Measurements from ENCODE around the genes MEST and COPG2.

GRCh38 chr7:130491588-130492825, at the start of gene MEST:
MEST (plus strand) TSS chr7:130492085.
- RAMPAGE, long total RNA = no peak
- RRBS = 21% methylated on average over 29 of the region's 94 CpGs

- RAMPAGE, long total RNA = no peak
- RRBS = no CpG with 5 or more reads among the region's 6 CpGs
Measured at GRCh38 chr7:130542914-130544297, 51.5 kb downstream of the MEST start.

GRCh38 chr7:130577024-130577498, 85.2 kb downstream of the MEST start:
- RAMPAGE, long total RNA = no peak
- RRBS = no CpG with 5 or more reads among the region's 21 CpGs

GRCh38 chr7:130668058-130669282, at the start of gene COPG2:
COPG2 (minus strand) TSS chr7:130668748.
- RAMPAGE, long total RNA = start-site peak on the minus strand at chr7:130668709-130668737, 608 and 762 reads in 2 replicates
- RRBS = 3% methylated on average over 48 of the region's 123 CpGs

- RAMPAGE, long total RNA = no peak
- RRBS = no CpG with 5 or more reads among the region's 7 CpGs
Measured at GRCh38 chr7:130872977-130873692, 139.1 kb upstream of the KLF14 start.

- RAMPAGE, long total RNA = no peak
- RRBS = no CpG with 5 or more reads among the region's 4 CpGs
Measured at GRCh38 chr7:130876614-130876998, 142.6 kb upstream of the KLF14 start.

GRCh38 chr7:130877226-130877816, 143.3 kb upstream of the KLF14 start:
- RAMPAGE, long total RNA = no peak
- RRBS = no CpG with 5 or more reads among the region's 4 CpGs

- RAMPAGE, long total RNA = no peak
- RRBS = no CpG with 5 or more reads among the region's 9 CpGs
Measured at GRCh38 chr7:130884252-130884816, 150.3 kb upstream of the KLF14 start.

DNA sequence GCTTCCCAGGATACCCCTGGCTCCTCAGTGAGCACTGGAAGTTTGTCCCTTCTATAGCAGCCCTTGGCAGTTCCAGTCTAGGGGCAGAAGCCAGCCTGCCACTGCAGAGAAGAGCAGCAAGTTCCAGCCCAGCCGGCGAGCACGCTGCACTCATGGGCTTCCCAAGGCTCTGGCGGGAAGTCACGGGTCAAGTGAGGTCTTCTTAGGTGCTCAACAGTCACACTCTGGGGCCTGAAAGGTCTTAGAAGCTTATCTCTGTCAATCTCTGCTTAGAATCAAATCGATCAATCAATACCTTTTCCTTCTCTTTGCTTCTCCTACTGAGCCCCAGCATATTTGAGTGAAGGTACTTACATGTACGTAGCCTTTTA, 152.4 kb upstream of the KLF14 start:
- RAMPAGE, long total RNA = no peak
- RRBS = no CpG with 5 or more reads among the region's 7 CpGs

DNA sequence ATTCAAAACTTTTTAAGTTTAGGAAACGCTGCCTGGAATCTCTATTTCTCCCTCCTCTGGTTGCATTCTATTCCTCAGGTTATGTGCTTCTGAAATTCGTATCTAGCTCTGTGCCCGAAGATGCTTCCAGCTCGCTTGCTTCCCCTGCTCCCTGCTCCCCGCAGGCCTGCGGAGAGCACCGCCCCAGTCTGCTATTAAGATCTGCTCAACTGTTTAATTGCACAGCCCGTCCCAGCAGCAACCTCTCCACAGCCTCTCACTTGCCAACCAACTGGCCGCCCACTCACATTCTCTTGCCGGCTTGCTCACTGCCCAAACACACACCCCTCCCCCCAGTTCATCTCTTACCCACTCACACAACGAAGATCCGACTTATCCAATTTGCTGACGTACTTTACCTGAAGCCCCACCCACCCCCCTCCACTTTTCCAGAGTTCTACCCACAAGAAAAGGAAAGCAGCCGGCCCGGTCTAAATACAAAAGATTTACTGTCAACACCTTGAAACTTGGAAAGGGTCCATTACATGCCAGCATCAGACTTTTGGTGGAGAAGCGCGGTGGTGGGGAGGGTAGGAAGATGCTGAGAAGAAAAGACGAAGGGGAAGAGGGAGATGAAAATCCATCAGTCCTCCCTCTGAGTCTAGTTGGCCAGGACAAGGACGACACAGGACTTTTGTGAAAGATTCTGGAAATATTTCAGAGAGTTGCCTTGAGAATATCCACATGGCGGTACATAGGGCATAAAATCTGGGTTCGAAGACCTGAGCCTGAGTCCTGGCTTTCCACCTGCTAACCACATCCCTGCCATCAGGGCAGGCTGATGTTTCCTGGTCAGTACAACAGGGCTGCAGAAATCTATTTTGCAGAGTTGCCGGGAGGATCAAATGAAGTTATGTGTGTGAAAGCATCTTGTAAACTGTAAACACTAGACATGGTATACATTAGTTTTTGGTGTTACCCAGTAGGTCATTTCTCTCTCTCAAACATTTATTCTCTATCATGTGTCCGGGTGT, 167.5 kb upstream of the KLF14 start:
- RAMPAGE, long total RNA = no peak
- RRBS = 17% methylated on average over 1 of the region's 23 CpGs

- RAMPAGE, long total RNA = no peak
- RRBS = no CpG with 5 or more reads among the region's 8 CpGs
Measured at GRCh38 chr7:130909994-130910647, 176.1 kb upstream of the KLF14 start.

DNA sequence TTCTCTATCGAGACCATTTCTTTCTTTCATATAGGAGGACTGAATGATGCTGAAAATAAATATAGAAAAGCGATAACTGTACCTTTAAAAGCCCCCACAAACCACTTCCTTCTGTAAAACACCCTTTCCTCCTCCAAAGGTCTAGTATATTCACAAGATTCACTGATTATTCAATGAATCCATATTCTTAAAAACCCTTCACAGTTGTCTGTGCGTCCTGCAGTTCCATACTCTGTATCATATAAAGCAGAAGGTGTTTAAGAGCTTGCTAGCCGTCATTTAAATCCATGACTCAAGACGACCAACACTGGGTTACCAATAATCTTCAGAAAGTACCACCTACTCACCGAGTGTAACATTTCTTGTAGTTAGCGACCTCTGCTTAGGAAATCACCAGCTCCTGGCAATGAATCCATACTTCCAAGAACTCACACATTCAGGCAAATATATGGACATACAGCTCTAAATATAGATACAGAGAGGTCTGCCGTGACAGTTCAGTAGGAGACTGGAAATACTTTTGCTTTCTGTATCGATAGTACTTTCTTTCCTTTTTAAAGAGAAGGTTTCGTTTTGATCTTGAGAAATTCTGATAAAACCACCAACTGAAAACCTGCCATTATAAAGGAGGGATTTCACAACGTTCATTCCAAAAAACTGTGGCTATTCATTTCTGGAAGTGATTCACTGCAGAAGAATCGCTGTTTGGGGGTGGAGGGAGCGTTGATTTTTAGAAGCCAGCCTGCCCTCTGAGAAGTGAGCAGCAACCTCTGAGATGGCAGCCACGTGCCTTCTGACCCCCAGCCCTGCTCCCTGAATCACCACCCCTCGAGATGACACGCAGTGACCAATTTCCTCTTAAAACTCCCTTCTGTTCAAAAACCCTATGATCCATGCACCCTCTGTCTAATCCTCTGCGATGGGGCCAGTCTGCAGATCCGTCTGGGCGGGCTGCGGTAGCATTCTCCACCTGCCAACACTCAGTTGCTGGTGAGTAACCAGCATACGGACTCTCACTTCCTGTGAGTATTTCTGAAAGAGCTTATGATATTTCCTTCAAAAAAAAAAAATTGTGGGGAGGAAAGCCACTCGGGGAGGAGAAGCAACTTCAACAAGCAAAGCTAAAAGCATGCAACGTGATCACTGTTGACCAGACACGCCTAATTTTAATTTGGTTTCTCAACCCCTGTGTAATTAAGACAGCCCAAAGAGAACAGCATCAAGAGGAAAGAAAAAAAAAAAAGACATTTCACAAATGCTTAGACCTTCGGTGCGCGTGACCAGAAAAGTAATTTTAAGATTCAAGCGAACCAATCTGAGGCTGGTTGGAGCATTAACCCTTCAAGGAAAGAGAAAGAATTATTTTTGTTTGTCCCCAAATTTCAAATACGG, 179.1 kb upstream of the KLF14 start:
- RAMPAGE, long total RNA = no peak
- RRBS = no CpG with 5 or more reads among the region's 29 CpGs

DNA sequence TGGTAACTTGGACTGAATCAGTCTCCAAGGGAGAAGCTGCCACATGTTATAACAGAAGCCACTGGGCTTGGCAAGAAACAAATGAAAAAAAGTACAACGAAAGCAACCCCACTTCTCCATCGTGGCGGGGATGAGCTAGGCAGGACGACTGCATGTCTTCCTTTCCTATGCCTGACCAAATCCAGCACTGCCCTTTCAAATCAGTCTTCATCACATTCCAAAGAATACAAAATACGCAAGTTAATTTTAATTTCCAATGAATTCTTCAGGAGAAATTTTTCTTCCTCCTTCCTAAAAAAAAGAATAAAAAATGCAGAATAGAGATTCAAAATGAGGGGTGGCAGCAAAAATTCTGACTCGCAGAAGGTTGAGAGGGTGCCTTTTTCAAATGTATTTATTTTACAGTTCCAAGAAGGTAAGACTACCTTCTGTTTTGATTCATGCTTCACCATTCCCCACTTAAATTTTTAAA, 196.8 kb upstream of the KLF14 start:
- RAMPAGE, long total RNA = no peak
- RRBS = no CpG with 5 or more reads among the region's 6 CpGs

DNA sequence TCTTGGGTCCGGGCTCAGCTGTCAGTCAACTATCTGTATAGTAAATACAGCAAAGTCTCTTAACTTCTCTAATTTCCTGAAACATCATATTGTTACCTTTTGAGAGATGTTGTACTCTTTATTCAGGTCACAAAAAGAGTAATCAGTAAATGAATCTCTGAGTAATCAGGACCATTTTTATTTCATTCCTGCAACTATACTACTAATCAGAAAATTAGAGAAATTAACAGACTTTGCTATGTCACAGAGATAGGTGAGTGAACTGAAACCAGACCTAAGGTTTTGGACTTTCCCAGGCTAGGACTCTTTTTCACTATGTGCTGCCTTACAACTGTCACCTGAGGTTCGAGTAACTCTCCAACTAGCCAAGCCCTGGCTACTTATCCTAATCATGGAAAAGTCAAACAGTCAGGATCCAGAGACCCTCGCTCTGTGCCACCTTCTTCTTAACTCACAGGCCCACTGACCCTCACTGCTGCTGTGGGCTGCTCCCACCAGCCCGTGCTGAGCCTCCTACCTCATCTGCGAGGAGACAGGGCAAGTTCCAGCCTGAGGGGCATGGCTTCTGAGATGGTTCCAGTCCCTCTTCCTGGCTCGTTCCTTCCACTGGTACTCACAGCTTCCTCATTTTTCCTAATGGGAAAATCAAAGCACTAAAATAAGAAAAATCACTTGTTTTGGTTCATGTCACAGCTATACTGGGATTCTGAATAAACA, 211.4 kb upstream of the KLF14 start:
- RAMPAGE, long total RNA = no peak
- RRBS = no CpG with 5 or more reads among the region's 6 CpGs

GRCh38 chr7:130957195-130957548, 223.2 kb upstream of the KLF14 start:
- RAMPAGE, long total RNA = no peak
- RRBS = no CpG with 5 or more reads among the region's 2 CpGs

DNA sequence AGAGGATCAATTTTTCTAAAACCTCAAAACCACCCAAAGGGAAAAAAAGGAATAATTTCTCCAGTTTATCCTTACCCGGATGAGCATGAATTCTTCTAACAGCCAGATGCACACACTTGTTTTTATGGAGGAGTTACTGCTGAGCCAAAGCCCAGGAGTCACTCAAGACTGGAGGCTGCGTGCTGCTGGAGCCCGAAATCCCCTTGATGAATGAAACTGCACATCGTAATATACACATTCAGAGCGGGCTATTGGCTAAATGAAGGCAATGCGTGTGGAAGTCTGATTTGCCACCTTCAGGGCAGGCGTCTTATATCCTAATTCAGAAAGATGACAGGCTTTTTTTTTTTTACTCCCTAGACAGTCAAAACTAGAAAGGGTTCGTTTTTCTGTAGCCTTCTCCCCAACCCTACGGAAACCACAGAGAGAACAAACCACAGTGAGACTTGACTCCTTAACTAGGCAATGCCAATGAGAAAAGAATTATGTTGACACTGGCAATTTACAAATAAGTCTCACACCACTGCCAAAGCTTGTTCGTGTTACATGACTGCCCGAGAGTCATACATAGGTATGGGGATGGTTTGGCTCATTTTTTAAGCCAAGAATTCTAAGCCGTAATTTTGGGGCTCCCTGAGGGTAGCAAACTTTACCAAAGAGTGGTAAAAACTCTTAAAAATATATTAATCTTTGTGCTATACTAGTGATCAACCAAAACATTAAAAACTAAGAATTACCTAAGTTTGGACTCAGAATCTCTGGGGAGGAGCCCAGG, 227.2 kb upstream of the KLF14 start:
- RAMPAGE, long total RNA = no peak
- RRBS = no CpG with 5 or more reads among the region's 12 CpGs

GRCh38 chr7:130962374-130962774, 228.4 kb upstream of the KLF14 start:
- RAMPAGE, long total RNA = no peak
- RRBS = no CpG with 5 or more reads among the region's 4 CpGs

DNA sequence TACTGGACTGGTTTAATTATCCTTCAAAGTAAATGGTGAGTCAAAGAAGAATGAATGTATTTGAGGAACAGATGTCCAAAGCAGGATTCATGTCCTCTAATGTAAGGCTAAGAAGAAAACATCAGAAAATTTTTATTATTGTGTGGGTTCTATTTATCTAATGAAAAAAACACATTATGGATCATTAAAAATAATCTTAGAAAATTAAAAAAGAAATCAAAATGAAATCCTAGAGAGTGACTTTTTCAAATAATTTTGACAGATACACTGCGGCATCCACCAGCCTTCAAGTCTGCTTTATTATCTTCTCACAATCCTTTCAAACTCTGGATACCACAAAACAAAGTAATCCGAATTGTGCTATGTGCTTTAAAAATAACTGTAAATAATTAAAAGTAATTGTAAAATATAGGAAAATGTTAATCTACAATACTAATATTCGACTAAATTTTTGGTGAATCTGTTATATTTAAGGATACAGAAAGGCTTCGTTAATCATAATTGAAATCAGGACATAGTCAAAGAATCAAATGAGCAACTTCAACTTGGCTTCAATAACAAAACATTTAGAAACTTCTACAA, 246.5 kb upstream of the KLF14 start:
- RAMPAGE, long total RNA = no peak
- RRBS = no CpG with 5 or more reads among the region's 4 CpGs

DNA sequence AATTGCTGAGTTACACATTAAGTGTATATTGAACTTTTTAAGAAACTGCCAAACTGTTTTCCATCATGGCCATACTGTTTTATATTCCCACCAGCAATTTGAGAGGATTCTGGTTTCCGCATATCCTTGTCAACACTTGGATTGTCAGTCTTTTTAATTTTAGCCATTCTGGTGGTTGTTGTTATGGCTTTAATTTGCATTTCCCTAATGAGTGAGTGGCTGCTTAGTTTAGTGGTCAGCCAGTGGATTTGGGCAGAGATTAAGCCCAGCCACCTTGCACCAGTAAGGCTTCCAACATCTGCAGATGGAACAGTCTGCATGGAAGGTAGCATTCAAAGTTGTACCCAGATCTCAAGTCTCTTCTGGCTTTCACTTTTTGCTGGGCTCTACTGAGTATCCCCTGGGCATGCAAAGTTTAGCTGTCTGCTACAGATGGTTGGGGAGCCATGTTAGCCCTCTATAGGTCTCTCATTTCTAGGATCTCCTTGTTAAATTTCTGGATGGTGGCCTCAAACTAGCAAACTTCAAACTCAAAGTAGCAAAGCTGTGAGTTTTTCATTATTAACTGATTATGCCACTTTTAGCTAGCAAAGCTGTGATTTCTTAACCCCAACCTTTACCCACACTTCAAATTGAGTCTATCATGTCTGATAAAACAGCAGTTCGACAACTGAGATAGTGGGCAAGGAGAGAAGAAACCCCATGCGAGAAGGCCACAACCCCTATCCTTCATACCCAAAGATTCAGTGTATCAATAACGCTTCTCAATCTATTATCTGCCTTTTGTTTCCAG, 280.8 kb upstream of the MKLN1 start:
- RAMPAGE, long total RNA = no peak
- RRBS = no CpG with 5 or more reads among the region's 4 CpGs

DNA sequence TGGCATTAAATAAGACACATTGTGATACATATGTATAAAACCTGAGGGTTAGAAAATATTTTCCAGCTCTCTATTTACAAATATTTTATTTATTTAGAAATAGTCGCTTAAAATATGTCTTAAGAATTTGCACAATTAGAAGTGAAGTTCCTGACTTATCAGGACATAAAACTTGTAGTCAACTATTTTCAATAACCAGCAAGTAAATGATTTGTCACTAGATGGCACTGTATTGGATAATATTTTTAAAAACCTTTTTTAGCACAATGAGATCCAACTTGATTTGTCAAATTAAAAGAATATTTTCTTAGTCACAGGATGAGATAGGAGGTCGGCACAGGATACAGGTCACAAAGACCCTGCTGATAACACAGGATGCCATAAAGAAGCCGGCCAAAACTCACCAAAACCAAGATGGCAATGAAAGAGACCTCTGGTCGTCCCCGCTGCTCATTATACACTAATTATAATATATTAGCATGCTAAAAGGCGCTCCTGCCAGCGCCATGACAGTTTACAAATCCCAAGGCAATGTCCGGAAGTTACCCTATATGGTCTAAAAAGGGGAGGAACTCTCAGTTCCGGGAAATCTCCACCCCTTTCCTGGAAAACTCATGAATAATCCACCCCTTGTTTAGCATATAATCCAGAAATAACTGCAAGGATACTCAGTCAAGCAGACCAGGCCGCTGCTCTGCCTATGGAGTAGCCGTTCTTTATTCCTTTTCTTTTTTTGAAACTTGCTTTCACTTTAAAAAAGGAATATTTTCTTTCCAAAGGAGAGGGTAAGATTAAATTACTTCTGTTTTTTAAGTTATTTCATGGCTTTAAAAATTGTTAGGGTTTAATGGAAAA, 255.8 kb upstream of the MKLN1 start:
- RAMPAGE, long total RNA = no peak
- RRBS = no CpG with 5 or more reads among the region's 11 CpGs